ENCODE measurements around the genes ANKDD1A, UBAP1L and RAB11A.

GRCh38 chr15:64687507-64688697 is 87.5 kb downstream of the RBPMS2 start:
- PRO-cap, 2 experiments: no peak in any of the 2 experiments

GRCh38 chr15:64762991-64763448 is 12.4 kb downstream of the RBPMS2 start:
- PRO-cap, 2 experiments: no peak in any of the 2 experiments

GRCh38 chr15:64824896-64825271 is 563 bp downstream of the PIF1 start:
- PRO-cap, 2 experiments: no peak in any of the 2 experiments

DNA sequence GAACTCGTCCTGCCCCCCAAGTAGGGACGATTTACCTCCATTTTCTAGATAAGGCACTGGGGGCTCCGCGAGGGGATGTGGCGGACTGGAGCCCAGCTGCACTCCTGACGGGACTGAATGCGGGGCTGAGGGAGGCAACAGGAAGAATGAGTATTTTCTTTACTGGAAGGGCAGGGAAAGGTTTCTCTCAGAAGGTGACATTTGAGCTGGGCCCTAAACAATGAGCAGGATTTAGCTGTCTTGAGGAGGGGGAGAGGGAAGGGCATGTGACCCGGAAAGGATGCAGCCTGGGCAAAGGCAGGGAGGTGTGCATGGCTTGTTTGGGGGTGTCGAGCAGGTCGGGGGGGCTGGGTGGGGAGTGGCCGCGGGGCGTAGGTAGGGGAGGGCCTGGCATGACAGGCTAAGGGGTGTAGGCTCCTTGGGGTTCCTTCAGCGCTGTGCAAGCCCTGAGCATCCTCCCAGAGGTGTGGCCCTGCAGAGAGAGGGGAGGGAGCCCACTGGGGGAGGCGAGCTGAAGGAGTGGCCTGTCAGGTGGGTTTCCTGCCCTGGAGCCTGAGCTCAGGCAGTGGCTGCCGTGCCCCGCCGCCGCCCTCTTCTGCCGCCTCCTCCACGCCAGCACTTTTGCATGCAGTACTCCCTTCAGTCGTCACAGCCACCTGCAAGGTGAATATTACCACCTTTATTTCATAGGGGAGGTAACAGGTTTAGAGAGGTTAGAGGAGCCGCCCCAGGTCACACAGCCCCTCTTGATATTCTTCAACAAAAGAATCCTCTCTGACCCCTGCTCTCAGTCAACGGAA is 17.2 kb upstream of the ANKDD1A start:
- PRO-cap, 2 experiments: peak in 2 of 2 experiments; most common plus-strand start position 237 of the sequence (in 1); most common minus-strand start position 148 of the sequence (in 2)

- PRO-cap, 2 experiments: peak in 2 of 2 experiments; most common plus-strand start chr15:64912230 (in 1)
Measured at GRCh38 chr15:64911221-64912699, at the start of gene ANKDD1A. ANKDD1A (plus strand) TSS chr15:64911902.

DNA sequence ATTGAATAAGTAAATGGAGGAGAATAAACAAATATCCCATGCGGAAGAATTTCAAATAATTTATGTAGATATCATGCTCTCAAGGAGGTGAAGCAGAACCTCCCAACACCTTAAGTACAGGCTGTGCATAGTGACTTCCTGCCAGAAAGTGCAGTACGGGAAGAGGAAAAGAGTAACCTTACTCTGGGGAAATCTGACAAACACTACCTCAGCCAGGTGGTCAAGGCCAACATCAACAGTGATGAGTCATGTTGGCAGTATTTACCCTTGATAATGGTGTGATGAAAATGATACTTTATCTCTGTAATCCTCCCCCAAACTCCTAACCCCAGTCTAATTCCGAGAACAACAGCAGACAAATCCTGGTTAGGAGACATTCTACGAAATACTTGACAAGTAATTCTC is 26.4 kb downstream of the ANKDD1A start:
- PRO-cap, 2 experiments: no peak in any of the 2 experiments

DNA sequence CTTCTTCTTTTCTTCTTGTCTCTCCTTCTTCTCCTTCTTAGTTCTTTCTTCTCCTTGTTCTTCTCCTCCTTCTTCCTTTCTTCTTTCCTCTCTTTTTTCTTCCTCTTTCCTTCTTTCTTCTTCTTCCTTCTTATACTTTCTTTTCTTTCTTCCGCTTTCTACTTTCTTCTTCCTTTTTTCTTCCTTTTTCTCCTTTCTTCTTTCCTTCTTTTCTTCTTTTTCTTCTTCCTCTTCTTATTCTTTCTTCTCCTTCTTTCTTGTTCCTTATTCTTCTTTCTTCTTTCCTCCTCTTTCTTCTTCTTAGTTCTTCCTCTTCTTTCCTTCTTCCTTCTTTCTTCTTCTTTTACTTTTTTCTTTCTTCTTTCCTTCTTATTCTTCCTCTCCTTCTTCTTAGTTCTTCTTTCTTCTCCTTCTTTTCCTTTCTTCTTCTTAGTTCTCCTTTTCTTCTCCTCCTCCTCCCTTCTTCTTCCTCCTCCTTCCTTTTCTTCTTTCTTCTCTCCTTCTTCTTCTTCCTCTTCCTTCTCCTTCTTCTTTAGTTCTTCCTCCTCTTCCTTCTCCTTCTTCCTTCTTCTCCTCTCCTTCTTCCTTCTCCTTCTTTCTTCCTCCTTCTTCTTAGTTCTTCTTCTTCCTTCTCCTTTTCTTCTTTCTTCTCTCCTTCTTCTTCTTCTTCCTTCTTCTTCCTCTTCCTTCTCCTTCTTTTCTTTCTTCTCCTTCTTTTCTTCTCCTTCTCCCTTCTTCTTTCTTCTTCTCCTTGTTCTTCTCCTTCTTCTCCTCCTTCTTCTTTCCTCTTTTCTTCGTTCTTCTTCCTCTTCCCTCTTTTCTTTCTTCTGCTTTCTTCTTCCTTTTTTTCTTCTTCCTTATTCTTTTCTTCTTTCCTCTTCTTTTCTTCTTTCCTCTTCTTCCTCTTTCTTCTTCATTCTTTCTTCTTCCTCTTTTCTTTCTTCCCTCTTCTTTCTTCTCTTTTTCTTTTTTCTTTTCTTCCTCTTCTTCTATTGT is 36.5 kb downstream of the SPG21 start:
- PRO-cap, 2 experiments: no peak in any of the 2 experiments

DNA sequence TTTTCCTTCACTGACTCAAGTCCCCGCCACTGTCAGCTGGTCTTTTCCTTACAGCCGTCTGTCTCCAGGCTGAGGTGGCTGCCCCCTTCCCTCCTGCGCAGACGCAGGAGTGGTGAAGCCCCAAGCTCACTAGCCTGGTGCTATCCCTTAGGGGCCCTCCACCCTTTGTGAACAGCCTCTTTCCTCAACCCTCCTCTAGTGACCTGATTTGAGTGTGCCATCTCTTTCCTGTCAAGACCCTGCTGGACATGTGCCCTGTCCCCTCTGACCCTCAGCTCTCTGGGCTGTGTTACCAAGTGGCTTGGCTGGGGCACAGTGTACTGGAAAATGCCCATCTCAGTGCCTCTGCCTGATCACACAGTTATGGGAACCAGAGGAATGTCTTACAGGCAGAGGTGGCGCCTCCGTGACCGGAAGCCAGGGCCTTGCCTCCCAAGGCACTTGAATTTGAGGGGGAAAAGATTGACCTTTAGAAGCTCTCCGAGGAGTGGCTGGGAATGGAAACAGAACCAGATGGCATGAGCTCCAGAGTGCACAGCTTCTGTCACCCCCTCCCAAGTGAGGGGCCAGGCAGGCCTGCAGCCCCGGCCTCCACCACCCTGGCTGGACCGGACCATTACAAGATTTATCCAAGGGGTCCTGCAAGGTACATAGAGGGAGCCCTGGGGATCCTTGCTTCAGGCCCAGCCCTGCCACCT is 8.8 kb downstream of the KBTBD13 start:
- PRO-cap, 2 experiments: no peak in any of the 2 experiments

GRCh38 chr15:65115138-65115352 is at the start of gene UBAP1L:
UBAP1L (minus strand) TSS chr15:65115200.
- PRO-cap, 2 experiments: no peak in any of the 2 experiments

GRCh38 chr15:65299870-65300284 is 13.2 kb upstream of the PARP16 start:
- PRO-cap, 2 experiments: no peak in any of the 2 experiments

- PRO-cap, 2 experiments: no peak in any of the 2 experiments
Measured at GRCh38 chr15:65540241-65540877, 10.1 kb downstream of the HACD3 start.

GRCh38 chr15:65583682-65584130 is 27.2 kb downstream of the INTS14 start:
- PRO-cap, 2 experiments: no peak in any of the 2 experiments

GRCh38 chr15:65696153-65696786 is 74.5 kb downstream of the SLC24A1 start:
- PRO-cap, 2 experiments: no peak in any of the 2 experiments

GRCh38 chr15:65789782-65790586 is 2.1 kb downstream of the DENND4A start:
- PRO-cap, 2 experiments: no peak in any of the 2 experiments

DNA sequence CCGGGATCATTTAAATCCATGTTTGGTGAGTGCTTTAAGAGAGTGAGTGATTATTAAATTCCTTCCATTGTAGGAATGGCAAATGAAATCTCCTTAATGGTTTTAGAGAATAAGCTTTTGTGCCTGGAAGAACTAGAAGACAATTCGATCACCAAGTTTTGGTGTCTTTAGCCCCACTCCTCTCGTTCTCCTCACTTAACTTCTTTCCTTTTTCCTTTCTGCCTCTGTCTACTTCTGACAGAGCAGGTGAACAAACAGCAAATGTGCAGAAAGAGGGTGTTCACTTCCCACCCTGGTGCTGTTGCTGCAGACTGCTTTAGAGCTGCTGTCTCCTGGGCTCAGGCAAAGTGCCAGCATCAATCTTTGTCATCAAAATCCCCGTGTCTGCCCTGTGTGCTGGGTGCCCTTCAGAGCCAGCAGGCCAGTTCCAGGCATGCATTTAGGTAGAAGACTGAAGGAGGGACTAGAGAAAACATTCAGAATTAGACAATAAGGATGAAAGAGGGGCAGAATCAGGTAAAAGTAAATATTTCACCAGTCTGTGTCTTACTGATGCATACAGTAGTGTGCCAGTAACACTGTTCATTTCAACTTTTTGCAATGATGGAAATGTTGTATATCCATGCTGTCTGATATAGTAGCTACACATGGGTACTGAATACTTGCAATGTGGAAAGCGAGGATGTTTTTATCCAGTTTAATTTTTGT is 35.4 kb upstream of the RAB11A start:
- PRO-cap, 2 experiments: no peak in any of the 2 experiments

DNA sequence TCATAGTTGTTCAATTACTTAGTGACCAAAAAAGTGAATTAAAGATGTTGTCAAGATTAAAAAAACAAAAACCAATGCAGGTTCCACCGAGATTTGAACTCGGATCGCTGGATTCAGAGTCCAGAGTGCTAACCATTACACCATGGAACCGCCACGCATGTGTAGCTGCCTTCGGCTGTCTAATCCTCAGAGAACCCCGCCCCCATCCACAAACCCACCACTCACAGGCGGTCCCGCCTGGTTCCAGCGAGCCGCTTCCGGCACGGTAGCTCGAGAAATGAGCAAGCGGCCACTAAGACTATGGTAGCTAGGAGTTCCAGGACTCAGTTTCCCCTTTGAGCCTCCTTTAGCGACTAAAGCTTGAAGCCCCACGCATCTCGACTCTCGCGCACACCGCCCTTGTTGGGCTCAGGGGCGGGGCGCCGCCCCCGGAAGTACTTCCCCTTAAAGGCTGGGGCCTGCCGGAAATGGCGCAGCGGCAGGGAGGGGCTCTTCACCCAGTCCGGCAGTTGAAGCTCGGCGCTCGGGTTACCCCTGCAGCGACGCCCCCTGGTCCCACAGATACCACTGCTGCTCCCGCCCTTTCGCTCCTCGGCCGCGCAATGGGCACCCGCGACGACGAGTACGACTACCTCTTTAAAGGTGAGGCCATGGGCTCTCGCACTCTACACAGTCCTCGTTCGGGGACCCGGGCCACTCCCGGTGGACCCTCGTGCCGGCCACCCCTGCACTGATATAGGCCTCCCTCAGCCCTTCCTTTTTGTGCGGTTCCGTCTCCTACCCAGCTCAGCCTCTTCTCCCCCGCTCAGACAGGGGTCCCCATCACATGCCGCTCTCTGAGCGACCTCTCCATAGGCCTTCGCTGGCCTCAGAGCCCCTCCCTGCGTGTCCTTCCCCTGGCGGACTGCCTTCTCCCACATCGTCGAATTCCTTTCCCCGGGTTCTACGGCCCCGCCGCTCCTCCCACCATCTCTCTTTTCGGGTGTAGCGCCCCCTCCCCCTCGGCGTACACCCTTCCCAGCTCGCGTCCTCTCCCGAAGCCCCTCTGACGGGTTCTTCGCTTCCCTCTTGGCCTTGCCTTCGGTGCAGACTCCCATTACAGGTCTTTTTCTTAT is at the start of gene RAB11A:
RAB11A (plus strand) TSS at position 508 of the 1,115 bp plus-strand sequence.
- PRO-cap, 2 experiments: peak in 2 of 2 experiments; most common plus-strand start position 508 of the sequence (in 2); most common minus-strand start position 155 of the sequence (in 2)

DNA sequence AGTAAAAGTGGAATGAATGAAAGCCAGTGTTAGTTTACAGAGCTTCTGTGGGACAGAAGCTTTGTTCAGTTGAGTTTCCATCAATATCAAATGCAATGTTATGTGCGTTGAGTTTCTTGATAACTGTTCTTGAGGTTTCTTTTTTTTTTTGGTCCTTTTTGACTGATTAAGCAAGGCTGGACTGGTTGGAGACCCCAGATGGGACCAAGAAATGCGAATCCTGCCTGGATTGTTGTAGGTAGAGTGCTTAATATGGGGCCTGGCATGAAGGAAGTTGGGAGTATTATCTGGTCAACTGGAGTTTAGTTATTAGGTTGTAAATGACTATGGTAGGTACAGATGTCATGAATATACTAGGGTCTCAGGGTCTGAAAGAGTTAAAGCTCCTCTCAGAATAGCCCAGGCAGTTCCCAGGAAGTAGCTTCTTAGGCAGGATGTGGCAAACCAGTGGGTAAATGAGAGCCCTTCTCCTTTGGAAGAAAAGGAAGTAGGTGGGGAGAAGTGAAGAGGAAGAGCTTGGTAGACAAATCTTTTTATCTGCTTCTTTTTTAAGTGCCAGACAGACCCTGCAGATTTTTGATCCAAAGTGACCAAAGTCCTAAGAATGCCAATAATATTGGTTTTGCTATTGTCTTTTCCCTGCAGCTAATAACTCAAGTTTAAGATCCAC is 24.4 kb downstream of the MAP2K1 start:
- PRO-cap, 2 experiments: peak in 2 of 2 experiments; most common plus-strand start position 222 of the sequence (in 1)

GRCh38 chr15:66470524-66471043 is 27.0 kb downstream of the SNAPC5 start:
- PRO-cap, 2 experiments: peak in 2 of 2 experiments; most common plus-strand start chr15:66470594 (in 1)

DNA sequence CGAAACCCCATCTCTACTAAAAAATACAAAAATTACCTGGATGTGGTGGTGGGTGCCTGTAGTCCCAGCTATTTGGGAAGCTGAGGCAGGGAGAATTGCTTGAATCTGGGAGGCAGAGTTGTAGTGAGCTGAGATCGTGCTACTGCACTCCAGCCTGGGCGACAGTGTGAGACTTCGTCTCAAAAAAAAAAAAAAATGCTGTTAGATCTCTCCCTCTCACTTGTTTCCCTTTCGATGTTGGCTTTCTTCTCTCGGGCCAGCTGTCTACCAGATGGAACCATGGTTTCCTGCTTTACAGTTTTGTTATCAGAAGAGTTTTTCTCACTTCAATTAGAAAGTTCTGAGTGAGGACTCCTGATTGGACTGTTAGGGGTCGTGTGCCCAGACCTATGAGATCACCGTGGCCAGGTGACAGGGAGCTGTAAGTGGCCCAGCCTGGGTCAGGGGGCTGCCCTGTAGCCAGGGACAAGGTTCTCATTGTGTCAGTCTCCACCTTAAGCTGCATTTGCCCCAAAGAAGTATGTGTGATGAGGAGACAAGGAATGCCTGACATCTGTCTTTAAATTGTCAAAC is 25.4 kb downstream of the SNAPC5 start:
- PRO-cap, 2 experiments: peak in 1 of 2 experiments; most common plus-strand start position 401 of the sequence (in 1)

DNA sequence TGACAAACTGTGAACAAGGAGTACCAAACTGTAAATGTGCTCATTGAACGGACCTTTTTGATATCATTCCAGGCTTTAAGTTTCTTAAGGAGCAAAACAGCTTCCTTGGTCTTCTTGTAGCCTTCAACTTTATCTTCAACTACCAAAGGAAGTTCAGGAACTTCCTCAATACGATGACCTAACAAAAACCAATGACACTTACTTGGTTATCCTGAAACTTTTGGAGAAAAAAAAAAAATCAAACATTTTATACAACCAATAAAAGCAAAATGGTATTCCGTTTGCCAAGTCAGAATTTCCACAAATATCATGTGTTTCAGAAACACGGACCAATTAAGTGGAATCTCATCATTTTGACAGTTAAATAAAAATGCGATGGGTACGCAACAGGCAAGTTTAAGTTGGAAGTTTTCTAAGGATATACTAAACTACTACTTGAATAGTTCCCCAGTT is 2.9 kb downstream of the RPL4 start:
- PRO-cap, 2 experiments: no peak in any of the 2 experiments

All from monocyte (primary cell).